Measurements from ENCODE around the genes CRX, BSPH1 and CARD8.

DNA sequence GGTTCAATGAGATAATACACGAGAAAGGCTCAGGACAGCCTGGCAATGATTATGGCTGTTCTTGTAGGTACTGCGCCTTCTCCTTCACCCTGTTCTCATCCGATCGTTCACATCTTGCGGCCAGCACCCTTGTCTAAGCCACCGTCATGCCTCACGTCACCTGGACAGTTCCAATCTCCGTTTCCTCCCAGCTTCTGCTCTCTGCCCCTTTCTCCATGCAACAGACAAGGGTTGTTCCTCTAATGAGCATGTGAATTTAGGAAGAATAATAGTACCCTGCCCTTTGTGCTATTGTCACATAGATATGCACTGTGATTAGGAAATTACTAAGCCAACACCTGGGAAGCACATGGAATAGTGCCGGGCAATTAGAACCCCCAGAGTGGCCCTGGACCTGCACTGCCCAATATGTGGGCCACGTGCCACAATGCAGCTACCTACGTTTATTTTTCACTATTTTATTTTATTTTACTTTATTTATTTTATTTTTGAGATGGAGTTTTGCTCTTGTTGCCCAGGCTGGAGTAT is 4.3 kb downstream of the C5AR1 start:
- PRO-cap, 7 experiments = no peak in any of the 7 experiments
- RAMPAGE, long total RNA, 2 experiments = no peak in any of the 2 experiments

- PRO-cap, 7 experiments = no peak in any of the 7 experiments
- RAMPAGE, long total RNA, 2 experiments = no peak in any of the 2 experiments
Measured at GRCh38 chr19:47389230-47389787, 30.0 kb downstream of the MEIS3 start.

- PRO-cap, 7 experiments = no peak in any of the 7 experiments
- RAMPAGE, long total RNA, 2 experiments = no peak in any of the 2 experiments
Measured at GRCh38 chr19:47445832-47446439, 25.8 kb downstream of the SLC8A2 start.

DNA sequence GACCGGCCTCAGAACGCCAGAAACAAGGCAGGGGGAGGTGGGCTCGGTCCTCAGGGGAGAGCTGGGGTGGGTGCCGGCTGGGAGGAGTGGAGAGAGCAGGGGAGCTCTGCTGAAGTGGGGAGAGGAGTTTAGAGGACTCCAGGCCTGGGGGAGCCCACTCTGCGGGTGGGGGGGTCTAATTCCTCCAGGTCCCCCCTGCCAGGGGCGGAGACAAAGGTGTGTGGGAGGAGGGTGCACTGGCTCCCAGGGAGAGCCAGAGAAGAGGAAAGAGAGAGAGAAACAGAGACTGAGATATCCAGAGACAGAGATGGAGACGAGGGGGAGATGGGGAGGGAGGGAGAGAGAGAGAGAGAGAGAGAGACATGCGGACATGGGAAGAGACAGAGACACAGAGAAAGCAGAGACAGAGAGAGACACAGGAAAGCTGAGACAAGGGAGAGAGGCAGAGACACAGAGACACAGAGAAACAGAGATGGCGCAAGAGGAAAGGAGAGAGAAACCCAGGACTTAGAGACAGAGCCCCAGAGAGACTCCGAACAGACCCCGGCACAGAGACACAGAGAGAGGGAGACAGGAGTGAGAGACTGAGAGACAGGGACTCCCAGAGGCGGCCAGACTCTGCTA is 783 bp downstream of the SLC8A2 start:
- PRO-cap, 7 experiments = no peak in any of the 7 experiments
- RAMPAGE, long total RNA, 2 experiments = no peak in any of the 2 experiments

GRCh38 chr19:47626152-47626888 is 17.4 kb downstream of the BICRA start:
- PRO-cap, 7 experiments = no peak in any of the 7 experiments
- RAMPAGE, long total RNA, 2 experiments = no peak in any of the 2 experiments

DNA sequence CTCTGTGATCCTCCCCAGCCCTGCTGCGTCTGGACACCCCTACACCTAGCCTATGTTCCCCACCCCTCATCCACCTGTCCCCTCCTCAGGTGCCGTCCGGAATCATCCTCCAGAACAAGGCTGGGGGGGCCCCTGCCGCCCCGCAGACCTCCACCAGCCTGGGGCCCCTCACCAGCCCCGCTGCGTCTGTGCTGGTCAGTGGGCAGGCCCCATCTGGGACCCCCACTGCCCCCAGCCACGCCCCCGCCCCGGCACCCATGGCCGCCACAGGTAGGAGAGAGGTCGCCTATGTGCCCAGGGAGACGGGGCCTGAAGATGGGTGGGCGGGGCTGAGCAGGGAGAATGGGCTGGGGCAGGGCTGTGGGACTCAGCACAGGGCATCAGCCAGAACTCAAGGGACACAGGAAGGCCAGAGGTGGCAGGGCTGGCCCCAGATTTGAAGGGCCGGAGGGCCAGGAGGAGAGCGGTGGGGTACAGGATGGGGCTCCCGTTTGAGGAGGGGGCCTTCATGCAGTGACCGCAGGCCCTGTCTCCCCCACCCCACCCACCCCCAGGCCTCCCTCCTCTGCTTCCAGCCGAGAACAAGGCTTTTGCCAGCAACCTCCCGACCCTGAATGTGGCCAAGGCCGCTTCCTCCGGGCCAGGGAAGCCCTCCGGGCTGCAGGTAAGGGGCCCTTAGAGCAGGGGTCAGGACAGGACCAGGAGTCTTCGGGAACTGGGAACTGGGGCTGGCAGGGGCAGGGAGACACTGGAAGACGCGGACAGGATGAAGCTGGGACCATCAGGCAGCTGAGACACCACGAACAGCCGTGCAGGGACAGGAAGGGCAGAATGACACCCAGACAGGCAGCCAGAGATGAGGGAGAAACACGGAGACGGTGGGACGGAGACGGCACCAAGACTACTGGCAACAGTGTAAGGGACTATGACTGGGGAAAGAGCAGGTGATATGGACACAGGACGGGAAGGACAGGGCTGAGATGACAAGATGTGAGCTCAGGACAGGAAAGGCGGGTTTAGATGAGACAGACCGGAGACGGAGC is 18.1 kb upstream of the EHD2 start:
- PRO-cap, 7 experiments = no peak in any of the 7 experiments
- RAMPAGE, long total RNA, 2 experiments = no peak in any of the 2 experiments

GRCh38 chr19:47702379-47703433 is 10.5 kb upstream of the EHD2 start:
- PRO-cap, 7 experiments = no peak in any of the 7 experiments
- RAMPAGE, long total RNA, 2 experiments = no peak in any of the 2 experiments

DNA sequence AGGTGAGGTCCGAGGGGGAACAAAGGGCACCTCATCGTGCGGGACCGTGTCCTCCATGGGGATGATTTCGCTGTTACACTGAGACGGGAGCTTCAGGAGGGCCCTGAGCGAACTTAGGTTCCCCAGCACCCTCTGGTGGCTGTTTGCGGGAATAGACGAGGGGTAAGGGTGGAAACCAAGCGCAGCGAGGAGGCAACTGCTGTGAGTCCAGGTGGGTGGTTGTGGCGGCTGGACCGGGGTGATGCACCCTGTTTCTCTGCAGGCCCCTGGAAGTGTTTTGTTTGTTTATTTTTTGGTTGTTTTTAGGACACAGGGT is 5.9 kb upstream of the EHD2 start:
- PRO-cap, 7 experiments = no peak in any of the 7 experiments
- RAMPAGE, long total RNA, 2 experiments = no peak in any of the 2 experiments

- PRO-cap, 7 experiments = no peak in any of the 7 experiments
- RAMPAGE, long total RNA, 2 experiments = no peak in any of the 2 experiments
Measured at GRCh38 chr19:47725578-47726611, 12.7 kb downstream of the EHD2 start.

DNA sequence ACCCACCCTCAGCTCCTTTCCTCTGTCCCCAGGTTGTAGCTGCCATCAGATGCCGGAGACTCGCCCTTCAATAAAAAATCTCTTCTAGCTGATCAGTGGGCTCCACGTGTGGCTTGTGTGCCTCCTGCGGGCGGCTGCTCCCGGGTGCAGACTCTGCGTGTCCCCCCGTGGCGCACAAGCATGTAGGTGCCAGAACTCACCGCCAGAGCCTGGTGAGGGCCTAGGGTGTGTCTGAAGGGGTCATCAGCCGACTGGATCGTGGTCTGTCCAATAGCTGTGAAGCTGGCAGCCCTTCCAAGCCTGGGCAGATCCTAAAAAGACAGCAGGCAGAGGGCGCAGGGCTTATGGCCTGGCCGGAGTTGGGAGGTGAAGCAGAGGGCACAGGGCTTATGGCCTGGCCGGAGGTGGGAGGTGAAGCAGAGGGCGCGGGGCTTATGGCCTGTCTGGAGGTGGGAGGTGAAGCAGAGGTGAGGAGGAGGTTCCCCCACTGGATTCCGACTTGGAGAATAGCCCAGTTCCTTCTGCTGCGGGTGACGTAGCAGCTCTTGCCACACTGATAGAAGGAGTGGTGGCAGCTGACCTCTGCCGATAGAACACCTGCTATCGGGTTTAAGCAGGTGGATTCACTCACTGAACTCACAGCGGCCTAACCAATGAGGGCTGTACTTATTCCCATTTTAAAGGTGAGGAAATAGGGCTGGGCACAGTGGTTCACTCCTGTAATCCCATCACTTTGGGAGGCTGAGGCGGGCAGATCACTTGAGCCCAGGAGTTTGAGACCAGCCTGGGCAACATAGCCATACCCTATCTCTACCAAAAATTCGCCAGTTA is 11.8 kb downstream of the NOP53 start:
- PRO-cap, 7 experiments = no peak in any of the 7 experiments
- RAMPAGE, long total RNA, 2 experiments = no peak in any of the 2 experiments

GRCh38 chr19:47821813-47822322 is at the start of gene CRX:
CRX (plus strand) TSS chr19:47821937.
- PRO-cap, 7 experiments = no peak in any of the 7 experiments
- RAMPAGE, long total RNA, 2 experiments = no peak in any of the 2 experiments

GRCh38 chr19:47992110-47992402 is at the start of gene BSPH1:
BSPH1 (minus strand) TSS chr19:47992170.
- PRO-cap, 7 experiments = no peak in any of the 7 experiments
- RAMPAGE, long total RNA, 2 experiments = no peak in any of the 2 experiments

DNA sequence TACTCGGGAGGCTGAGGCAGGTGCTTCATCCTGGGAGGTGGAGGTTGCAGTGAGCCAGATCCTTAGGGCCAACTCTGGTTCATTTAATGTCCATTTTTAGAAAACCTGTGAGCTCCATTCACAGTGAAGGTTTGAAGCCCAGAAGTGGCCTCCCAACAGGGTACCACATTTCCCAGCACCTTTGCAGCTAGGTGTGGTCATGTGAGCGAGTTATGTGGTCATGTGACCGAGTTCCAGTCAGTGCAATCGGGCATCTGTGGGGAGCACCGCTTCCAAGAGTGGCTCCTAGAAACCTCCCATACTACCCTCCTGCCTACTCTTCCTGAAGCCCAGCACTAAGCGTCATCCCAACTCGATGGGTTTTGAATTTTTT is 618 bp upstream of the PLA2G4C start:
- PRO-cap, 7 experiments = no peak in any of the 7 experiments
- RAMPAGE, long total RNA, 2 experiments = no peak in any of the 2 experiments

DNA sequence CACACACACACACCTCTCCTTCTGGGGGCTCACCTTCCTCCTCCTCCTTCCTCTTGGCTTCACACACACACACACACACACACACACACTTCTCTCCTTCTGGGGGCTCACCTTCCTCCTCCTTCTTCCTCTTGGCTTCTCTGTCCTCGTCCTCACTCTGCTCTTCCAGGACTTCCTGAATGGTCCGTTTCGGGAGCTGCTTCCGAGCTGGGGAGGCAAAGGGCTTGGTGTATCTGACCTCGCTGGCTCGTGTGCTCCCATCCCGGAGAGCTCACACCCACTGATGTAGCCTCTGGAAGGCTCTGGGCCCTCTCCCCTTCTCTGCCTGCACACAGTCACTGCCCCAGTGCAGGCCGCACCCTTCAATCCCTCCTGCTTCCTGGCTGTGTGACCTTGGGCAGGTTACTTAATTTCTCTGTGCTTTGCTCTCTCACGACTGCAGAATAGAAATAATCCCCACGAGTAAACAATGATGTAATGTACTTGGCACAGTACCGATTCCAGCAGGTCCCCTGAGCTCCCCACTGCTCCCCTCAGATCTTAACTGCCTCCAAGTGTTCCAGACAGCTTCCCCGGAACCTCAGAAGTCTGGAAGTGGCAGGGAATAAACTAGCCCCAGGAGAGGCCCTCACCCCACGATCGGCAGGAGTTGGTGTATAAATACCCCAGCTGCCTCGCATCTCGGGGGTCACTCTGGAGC is 16.2 kb downstream of the LIG1 start:
- PRO-cap, 7 experiments = no peak in any of the 7 experiments
- RAMPAGE, long total RNA, 2 experiments = no peak in any of the 2 experiments

DNA sequence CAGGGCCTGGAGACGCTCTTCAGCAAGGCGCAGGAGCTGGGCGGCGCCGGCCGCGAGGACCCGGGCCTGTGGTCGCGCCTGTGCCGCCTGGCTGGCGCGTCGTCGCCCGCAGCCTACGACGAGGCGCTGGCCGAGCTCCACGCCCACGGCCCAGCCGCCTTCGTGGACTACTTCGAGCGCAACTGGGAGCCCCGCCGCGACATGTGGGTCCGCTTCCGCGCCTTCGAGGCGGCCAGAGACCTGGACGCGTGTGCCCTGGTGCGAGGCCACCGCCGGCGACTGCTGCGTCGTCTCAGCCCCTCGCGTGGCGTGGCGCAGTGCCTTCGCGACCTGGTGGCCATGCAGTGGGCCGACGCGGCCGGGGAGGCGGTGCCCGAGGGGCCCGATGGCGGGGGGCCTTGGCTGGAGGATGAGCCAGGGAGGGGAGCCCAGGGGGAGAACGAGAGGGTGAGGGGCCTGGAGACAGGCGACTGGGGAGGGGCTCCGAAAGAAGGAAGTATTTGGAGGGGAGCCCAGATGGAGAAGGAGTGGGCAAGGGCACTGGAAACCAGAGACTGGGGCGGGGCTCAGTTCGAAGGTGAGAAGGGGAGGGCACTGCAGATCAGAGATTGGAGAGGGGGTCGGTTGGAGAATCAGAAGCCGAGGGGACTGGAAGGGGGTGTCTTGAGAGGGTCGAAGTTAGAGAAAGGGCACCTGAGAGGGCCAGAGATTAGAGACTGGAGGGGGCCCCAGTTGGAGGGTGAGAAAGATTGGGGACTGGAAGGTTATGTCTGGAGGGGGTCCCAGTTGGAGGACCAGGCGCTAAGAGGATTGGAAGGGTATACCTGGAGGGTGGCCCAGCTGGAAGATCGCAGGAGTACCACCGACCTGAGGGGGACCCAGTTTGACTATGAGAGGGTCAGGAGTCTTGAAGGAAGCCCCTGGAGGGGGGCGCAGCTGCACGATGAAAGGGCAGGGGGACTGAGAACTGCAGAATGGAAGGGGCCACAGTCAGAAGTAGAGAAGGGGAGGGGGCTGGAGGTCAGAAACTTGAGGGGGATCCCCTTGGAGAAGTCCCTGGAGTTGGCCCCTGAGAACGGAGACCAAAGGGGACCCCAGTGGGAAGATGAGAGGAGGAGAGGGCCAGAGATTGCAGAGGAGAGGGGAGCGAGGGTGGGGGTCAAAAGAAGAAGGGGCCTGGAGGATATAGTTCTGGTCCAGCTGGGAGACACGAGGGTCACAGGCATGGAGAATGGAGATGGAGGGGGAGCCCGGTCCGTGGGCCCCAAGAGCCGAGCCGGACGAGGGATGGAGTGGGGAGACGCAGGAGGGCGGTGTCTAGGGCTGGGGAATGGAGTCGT is 25.0 kb downstream of the ZSWIM9 start:
- PRO-cap, 7 experiments = no peak in any of the 7 experiments
- RAMPAGE, long total RNA, 2 experiments = no peak in any of the 2 experiments

DNA sequence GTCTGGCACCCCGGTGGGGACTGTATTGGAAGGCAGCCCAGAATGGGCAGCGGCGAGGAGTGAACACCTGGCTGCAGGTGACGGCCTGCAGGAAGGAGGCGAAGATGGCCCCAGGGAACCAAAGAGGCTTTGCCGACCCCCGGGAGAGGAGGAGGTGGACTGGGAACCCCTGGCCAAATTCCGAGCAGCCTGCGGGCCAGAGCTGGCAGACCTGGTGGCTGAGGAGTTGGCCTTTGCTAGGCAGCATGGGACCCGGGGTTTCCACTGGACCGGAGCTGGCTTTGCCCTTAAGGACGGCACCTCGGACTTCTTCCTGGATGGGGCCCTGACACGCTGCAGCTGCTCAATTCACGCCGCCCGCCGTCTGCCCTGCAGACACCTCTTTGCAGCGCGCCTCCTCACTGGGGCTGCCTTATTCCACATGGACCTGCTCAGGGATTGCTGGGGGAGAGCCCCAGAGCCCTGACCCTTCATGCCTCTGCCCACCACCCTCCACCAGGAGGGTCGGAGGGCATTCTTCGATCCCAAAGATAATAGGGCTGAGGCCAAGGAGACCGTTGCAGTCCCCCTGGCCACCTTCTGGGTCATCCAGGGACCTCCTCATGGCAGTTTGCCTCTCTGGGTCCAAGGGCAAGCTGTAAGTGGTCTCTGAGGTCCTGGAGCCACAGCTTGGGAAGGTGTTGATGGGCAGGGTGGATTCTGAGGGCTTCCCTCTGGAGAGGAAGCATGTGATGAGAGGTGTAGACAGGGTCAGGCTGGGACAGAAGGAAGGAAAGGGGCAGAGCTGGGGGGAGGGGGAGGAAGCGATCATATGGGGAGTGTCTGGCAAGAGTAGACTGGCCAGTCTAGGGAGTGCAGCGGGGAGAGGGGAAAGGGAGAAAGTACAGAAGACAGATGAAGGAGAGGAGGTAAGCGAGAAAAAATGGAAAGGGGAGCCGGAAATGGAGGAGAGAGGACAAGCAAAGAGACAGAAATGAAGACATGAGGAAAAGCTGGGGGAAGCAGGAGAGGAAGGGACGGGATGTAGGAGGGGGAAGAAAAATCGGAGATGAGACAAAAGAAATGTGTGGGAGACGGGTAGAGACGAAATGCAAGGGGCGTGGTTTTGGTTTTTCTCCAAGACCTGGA is 26.2 kb downstream of the ZSWIM9 start:
- PRO-cap, 7 experiments = peak in 1 of 7 experiments; most common plus-strand start position 1,057 of the sequence (in 1); most common minus-strand start position 1,023 of the sequence (in 1)
- RAMPAGE, long total RNA, 2 experiments = start-site peak on the plus strand in 1 of 2 experiments, centred at position 595 of the sequence, 5 reads per replicate

DNA sequence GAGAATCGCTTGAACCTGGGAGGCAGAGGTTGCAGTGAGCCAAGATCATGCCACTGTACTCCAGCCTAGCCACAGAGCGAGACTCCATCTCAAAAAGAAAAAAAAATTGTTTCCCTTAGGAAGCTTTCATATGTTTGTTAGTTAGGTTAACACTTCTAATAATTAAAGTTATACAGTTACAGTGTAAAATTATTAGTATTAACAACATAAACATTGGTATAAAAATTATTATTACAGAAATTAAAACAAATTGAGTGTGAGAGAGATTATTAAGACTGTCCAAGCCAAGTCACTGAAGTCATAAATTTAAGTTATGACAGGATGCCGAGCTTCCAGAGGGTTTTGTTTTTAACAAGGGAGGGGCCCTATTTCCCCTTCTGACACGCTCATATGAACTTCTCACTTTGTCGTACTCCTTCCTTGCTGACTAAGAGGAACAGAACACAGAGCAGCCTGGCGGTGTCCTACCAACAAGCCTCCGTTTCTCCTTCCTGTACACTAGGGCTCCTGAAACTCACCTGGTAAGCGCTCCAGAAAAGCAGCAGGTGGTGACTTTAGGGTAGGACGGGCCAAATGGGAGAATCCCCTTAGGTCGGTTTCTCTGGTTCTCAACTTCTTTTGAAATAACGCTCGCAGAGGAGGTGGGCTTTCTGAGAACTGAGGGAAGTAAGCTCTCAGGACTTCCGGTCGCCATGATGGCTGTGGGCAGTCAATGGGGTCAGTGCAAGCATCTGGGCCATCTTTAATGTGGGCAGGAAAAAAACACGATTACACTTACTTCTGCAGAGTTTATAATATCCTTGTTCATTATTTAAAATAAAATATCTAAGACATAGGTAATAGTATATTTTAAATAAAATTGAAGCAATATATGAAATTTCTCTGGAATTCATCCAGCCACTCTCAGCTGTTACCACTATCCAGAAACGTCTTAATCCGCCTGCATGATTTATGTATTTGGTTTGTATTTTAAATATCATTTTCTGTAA is at the start of gene CARD8:
TSS of gene CARD8 (minus strand) at position 639 of the 989 bp plus-strand sequence.
- PRO-cap, 7 experiments = peak in 7 of 7 experiments; most common plus-strand start position 446 of the sequence (in 7); most common minus-strand start position 620 of the sequence (in 5)
- RAMPAGE, long total RNA, 2 experiments = start-site peak on the plus strand in 1 of 2 experiments, centred at position 433 of the sequence, 6 reads per replicate; start-site peak on the minus strand in 2 of 2 experiments, centred at positions 589 to 610 of the sequence, 25 to 27 reads per replicate

- PRO-cap, 7 experiments = no peak in any of the 7 experiments
- RAMPAGE, long total RNA, 2 experiments = no peak in any of the 2 experiments
Measured at GRCh38 chr19:48415622-48416153, 22.2 kb downstream of the GRIN2D start.

- PRO-cap, 7 experiments = no peak in any of the 7 experiments
- RAMPAGE, long total RNA, 2 experiments = no peak in any of the 2 experiments
Measured at GRCh38 chr19:48554120-48554969, 2.4 kb downstream of the SULT2B1 start.

DNA sequence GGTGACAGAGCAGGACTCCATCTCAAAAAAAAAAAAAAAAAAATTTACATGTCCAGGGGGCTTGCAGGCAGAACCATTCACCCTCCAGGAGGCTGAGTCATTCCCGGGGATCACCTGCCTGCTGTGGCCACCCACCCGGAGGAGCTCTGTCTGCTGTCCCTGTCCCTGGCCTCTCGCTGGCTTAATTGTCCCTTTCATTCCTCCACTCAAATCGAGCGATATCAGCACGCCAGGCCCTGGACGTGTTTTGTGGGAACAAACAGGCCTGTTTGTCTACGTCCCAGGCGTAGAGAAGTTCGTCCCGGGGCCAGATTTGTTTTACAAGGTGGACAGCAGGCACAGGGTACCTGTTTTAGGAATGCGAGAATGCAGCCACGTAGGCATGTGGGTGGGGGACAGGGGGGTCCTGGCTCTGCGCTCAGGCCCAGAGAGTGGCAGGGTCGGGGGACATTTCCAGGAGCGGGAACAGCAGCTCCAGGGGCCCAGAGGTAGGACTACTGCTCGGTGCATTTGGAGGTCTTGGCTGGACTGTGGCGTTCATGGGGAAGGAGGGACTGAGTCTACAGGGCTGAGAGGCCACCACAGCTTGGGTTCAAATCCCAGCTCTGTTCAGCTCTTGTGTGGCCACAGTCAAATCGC is 21.3 kb downstream of the SULT2B1 start:
- PRO-cap, 7 experiments = no peak in any of the 7 experiments
- RAMPAGE, long total RNA, 2 experiments = no peak in any of the 2 experiments

Measured in ovary (tissue), 7 donors.